Aortic smooth muscle cell (primary cell): ENCODE data around the genes ZNF181, ZNF30 and FXYD7.

GRCh38 chr19:34468241-34468679 lies 13.3 kb upstream of the WTIP start:
- RRBS: no CpG with 5 or more reads among the region's 3 CpGs

DNA sequence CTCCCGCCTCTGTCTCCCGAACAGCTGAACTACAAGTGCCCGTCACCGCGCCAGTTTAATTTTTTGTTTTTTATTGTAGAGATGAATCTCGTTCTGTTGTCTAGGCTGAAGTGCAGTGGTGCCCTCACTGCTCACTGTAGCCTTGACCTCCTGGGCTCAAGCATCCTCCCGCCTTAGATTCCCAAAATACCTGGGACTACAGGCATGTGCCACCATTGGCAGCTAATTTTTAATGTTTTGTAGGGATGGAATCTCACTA lies 2.5 kb upstream of the WTIP start:
- RRBS: no CpG with 5 or more reads among the region's 7 CpGs

GRCh38 chr19:34733770-34734447 lies at the start of gene ZNF181:
ZNF181 (plus strand) TSS chr19:34734243.
- RRBS: 1% methylated on average over 29 of the region's 58 CpGs

DNA sequence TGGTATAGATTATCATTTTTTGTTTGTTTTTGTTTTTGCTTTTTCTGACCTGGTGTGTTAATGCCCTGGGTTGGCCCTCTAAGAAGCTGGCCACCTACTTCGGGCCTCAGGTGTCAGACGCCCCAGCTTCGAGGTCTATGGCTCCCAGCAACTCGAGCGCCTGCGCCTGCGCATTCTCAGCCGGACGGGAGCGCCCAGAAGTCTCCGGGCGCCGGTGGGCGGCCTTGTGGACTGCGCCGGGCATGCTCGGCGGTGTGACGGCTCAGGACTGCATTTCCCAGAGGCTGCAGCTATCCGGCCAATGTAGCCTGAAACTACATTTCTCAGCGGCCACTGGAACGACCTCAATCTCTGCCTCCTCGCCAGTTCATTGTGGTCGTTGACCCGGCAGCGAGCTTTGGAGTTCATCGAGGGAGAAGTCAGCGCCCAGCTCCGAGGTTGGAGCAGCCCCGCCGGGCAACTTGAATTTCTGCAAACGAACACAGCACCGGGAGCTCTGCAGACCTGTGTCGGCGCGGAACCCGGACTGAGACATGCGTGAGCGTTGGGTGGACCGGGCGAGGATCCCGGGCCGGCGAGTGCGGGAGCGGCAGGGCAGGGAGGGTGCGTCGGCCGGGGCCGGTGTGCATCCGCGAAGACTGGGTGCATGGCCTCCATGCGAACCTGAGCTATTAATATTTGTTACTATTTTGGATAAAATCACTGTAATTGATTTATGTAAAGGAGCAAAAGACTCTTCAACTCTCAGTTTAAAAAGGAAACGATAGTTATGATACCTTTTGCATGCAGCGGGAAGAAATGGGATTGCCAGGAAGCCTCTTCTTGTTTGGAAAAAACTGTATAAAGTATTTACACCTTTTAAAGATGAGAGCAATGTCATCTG lies at the start of gene ZNF30:
ZNF30 (plus strand) TSS at position 224 of the 883 bp plus-strand sequence.
- RRBS: 2% methylated on average over 15 of the region's 55 CpGs

DNA sequence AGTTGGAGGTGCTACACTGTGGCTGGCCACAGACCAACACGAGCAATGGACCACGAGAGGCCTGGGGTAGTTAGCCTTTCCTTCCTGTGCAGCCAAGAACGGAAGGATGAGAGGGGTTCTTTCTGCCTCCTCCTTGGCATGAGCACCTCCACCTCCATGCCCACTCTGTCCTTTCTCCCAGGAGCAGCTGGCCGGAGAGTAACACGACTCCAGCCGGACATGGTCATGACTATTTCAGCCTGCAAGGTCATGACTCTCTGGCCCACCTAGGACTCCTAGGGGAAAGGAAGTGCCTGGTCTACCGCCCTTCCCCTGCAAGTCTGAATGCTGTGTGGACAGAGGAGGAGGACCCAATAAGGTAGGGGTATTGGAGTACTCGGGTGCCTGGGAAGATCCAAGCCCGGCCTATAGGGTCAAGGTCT lies 5.6 kb upstream of the GRAMD1A start:
- RRBS: no CpG with 5 or more reads among the region's 9 CpGs

DNA sequence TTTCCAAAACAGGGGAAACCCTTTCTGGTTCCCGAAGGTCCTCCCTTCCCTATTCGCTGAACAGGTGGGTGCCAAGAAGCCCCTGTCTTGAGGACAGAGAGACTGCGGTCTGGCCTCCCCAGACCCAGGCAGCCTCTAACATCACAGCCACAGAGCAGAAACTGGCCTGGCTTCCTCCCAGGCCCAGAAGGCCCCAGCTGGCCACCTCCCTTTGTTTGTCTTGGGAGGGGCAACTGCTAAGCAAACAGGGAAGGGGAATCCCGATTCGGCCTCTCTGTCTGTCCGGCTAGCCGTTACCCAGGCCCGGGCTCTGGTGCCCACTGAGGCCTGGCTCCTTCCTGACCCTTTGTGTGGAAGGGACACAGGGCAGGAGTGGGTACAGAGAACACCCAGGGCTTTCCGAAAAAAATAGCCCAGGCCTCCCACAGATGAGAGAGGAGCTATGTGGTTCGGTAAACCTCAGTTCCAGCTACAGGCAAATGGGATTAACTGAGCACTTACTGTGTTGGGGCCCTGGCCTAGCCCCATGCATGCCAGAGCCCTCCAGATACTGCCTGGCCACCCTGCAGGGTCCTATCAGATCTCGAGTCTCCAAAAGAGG lies 5.1 kb upstream of the GRAMD1A start:
- RRBS: no CpG with 5 or more reads among the region's 11 CpGs

DNA sequence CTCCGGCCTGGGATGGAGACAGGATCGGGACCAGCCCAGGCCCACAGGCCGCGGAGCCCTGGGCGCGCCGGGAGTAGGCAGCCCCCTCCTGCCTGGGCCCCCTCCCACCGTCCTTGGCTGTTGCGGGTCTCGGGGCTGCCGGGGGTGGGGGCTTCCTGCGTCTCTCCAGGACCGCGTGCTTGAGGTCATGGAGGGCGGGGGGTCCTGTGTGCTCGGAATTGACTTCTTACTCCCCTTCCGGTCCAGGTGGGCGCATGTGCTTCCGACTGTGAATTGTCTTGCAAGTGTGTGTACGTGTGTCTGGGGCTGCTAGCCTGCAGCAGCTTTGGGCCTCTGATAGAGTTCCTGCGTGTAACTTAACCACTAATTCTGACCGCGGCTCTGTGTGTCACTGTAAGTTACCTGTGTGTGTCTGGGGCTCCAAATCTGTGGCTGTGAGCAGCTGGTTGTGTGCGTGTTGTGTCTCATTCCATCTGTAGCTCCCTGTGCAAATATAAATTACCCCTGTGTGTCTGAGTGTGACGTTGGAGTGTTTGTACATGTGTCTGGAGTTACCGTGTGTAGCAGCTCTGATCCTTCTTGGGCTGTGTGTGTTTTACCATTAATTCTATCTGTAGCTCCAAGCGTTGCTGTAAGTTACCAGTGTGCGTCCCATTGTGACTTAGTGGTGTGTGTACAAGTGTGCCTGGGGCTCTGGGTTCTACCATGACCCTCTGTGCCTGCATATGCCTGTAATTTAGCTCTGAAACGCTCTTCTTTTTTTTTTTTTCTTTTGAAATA lies 919 bp downstream of the GRAMD1A start:
- RRBS: 2% methylated on average over 15 of the region's 29 CpGs

DNA sequence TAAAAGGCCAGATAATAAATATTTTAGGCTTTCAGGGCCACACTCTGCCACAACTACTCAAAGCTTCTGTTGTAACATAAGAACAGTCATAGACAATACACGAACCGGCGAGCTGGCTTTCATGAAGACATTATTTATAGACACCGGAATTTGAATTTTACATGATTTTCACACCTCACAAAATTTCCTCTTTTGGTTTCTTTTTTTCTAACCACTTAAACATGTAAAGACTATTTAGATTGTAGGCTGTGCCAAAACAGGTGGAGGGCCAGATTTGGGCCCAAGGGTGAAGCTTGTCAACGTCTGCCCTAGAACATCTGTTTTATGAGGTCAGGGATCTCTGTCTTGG lies 29.7 kb upstream of the FXYD3 start:
- RRBS: no CpG with 5 or more reads among the region's 5 CpGs

- RRBS: 18% methylated on average over 10 of the region's 64 CpGs
These were observed at the start of gene FXYD7 for GRCh38 chr19:35142910-35144252. FXYD7 (plus strand) TSS chr19:35143255.

GRCh38 chr19:35156399-35157073 lies 2.0 kb downstream of the FXYD5 start:
- RRBS: no CpG with 5 or more reads among the region's 9 CpGs

GRCh38 chr19:35266943-35267938 lies 1.5 kb upstream of the USF2 start:
- RRBS: 5% methylated on average over 26 of the region's 69 CpGs

GRCh38 chr19:35309494-35310392 lies 17.8 kb downstream of the MAG start:
- RRBS: 15% methylated on average over 6 of the region's 50 CpGs

- RRBS: no CpG with 5 or more reads among the region's 14 CpGs
These were observed 2.6 kb downstream of the CD22 start for GRCh38 chr19:35331371-35332162.

DNA sequence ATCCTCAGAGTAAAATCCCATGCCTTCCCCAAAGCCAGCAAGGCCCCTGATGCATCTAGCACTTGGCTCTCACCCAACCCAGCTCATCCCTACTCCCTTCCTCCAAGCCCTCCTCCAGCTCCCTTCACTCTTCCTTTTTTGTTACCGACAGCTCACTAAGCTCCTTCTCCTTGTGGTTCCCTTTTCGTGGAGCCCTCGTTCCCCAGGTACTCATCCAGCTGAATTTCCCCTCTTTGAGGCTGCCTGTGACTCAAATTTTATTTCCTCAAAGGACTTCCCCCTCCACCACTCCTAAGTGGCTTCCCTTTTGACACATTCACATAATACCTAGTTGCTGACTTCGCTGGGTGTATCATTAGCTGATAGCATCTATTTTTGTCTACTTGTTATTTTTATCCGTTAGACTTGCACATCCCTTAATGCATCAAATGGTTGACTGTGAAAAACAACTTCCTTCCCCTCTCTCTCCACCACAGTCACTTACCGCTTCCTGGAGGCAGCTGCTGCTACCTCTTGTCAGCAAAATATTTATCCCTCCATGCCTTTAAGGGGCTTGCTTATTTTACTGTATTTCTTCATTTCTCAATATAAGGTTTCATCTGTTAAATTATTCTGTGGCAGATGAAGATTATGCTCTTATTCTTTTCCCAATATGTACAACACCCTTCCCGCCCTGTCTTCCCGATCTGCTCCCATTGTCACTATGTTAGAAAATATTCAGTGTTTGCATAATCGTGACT lies 14.5 kb downstream of the FFAR2 start:
- RRBS: no CpG with 5 or more reads among the region's 9 CpGs

DNA sequence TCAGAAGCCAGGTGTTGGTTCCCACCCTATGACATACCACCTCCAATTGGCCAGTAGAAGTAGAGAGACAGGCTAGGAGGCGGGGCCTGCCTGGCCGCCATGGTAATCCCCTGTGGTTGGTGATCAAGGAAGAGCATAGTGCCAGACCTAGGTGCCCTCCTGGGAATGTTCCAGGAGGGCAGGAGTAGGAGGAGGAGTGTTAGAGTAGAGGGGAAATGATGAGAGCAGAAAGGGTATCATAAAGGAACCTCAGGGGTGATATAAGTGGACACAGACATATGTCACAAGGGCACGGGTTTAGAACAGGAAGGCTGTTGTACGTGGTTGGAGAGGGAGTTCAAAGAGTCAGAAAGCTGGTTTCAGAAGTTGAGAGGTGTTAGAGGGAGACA lies 10.6 kb downstream of the PMIS2 start:
- RRBS: no CpG with 5 or more reads among the region's 4 CpGs

DNA sequence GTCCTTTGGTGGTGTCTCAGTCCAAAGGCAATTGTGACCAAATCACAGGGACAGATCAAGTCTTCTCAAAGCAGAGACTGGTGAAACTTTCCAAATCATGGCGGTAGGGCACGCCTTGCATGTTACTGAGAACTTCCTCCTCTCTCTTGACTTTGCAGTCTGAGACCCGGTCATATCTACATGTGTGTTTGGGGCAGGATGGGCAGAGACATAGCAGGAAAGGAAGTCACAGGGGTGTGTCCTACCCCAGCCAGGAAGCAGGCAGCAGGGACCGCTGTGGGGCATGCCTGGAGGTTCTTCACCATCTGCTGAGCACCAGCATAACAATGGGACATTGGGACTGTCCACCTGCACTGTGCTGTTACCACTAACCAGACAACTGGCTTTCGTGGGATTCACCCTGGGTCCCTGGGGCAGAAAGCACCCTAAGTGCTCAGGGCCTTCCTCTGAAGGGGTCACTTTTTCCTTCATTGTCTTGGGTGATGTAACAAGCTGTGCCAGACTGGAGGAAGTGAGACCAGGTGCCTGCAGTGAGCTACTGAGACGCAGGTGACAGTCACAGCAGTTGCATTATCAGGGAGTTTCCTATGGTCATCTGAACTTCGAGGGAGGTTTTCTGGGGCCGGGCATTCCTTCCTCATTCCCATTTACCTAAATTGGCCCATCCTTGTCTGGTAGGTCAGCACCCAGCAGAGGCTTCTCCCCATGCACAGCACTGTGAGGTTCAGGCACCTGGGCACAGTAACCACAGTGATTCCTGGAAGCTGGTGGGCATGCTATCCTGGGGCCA lies 2.6 kb upstream of the HAUS5 start:
- RRBS: no CpG with 5 or more reads among the region's 8 CpGs

GRCh38 chr19:35644038-35644950 lies 2.7 kb downstream of the ETV2 start:
- RRBS: 2% methylated on average over 25 of the region's 65 CpGs

GRCh38 chr19:35714495-35715117 lies 3.2 kb upstream of the KMT2B start:
- RRBS: no CpG with 5 or more reads among the region's 7 CpGs

GRCh38 chr19:35719811-35720513 lies 2.2 kb downstream of the KMT2B start:
- RRBS: 92% methylated on average over 4 of the region's 23 CpGs

GRCh38 chr19:35720514-35720919 lies 2.7 kb downstream of the KMT2B start:
- RRBS: no CpG with 5 or more reads among the region's 14 CpGs